RPMI7951 (cell line): ENCODE data around the genes SYT1, MYF6 and LIN7A.

DNA sequence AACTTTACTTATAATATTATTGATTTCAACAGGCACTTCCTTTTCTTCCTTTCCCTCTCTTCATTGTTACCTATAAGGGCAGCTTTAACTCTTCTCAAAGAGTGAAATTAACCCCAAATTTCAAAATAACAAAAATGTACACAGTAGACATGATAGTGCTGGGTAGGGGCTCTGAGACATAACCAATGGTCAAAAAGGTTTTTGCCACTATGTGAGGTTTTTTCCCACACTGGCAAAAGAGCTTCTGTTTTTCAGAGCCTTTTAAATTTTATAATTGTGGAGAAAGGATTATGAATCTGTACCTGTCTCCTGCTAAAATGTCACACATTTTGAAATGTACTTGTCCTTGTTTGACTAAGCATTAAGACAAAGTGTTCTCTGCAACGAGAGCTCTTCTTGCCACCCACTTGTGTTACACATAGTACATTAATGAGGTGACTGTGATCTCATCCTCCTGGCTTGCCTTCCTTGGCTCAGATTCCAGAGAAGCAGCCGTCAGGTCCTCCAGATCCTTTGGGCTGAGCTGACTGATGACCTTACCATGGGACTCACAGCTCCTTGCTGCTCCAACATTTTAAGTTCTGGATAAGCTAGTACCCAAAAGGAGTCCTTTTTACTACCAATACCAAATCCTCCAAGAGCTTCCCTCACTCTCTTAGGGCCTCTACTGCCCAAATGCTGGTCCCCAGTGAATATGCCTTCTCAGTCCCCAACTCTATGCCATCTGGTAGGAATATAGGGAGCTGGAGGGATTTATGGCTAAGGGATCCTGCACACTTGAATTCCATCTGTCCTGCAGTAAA lies 81.5 kb downstream of the BBS10 start:
- RAMPAGE, long total RNA = no peak

DNA sequence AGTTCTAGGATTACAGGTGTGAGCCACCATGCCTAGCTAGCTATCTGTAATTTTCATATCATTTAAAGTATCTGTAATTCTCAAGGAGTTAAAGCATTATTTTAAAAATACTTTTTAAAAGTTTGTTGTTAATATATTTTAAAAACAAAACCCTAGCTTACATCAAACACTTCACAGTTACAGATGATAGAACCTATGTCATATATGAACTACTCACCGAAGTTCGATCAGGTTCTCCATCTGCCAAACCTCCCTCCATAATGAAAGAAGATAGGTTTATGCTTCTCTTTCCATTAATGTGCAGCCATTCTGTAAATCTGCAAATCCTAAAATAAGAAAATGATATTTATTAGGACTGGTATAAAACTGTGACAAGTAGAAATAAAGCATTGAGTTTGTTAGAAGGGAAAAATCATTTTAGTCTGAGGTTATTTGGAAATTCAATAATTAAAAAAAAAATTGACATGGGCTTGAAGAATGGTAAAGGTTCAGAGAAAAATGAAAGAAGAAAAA lies 72.2 kb downstream of the OSBPL8 start:
- RAMPAGE, long total RNA = no peak

GRCh38 chr12:76508610-76508876 lies 51.0 kb downstream of the OSBPL8 start:
- RAMPAGE, long total RNA = no peak

DNA sequence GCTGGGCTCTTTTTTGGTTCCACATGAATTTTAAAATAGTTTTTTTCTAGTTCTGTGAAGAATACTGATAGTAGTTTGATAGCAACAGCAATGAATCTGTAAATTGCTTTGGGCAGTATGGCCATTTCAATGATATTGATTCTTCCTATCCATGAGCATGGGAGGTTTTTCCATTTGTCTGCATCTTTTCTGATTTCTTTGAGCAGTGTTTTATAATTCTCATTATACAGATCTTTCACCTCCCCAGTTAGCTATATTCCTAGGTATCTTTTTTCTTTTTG lies 47.0 kb downstream of the OSBPL8 start:
- RAMPAGE, long total RNA = no peak

DNA sequence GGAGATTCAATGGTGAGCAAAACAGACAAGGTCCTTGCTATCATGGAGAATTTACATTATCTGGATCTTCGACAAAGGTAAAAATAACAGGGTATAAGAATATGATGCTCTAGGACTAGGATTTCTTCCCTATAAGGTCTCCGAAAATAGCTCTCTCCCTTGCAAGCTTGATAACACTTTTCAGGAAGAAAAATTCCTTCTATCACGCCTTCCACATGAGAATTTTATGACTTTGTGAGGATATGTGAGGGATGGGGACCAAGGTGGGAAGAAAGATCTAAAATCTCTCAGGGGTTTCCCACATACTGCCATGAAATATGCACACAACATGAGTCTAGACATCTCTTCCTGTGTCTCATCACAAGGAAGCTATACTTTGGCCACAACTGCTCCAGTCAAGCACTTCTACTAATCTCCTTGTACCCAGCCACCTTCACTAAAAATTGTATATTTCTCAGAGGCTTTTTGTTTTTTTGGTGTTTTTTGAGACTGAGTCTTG lies 3.3 kb downstream of the OSBPL8 start:
- RAMPAGE, long total RNA = no peak

DNA sequence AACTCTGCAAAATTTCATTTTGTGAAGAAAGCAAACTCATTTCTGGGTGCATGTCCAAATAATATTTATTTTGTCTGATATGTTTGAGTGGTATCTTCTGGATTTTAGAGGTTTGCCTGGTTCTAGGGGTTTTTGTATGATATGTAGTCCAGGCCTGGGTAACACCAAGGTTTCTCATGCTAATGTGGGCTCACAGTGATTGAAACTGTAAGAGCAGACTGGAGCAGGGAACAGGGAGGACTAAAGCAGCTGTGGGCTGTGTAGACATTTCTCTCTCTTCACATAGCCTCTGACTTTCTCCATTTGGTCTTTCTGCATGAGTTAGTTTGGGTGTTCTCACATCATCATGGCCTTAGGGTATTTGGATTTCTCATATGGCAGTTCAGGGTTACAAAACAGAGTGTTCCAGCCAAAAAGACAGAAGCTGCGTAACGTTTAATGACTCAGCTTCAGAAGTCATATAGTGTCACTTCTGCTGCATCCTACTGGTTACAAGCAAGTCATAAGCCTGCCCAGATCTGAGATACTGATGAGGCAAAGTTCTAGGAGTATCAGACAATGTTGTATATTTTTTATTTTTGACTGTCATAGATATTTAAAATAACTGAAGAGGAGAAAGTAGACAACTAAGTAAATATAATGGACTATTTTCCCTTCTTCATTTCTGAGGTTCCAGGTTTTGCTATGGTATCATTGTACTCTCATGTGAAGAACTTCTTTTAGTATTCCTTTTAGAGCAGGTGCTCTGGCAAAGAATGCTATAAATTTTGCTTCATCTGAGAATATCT lies 52.0 kb upstream of the OSBPL8 start:
- RAMPAGE, long total RNA = no peak

GRCh38 chr12:77086920-77087119 lies 21.5 kb upstream of the E2F7 start:
- RAMPAGE, long total RNA = no peak

GRCh38 chr12:77238106-77238783 lies 172.9 kb upstream of the E2F7 start:
- RAMPAGE, long total RNA = no peak

DNA sequence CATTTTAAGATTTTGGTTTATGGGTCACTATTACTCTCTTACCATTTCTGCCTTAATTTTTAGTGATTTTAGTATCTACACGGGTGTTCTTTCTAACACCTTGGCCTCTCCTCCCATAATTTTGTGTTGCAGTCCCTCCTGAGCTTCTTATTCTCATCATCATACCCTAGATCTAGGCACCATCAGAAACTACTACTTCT lies 193.0 kb downstream of the NAV3 start:
- RAMPAGE, long total RNA = no peak

DNA sequence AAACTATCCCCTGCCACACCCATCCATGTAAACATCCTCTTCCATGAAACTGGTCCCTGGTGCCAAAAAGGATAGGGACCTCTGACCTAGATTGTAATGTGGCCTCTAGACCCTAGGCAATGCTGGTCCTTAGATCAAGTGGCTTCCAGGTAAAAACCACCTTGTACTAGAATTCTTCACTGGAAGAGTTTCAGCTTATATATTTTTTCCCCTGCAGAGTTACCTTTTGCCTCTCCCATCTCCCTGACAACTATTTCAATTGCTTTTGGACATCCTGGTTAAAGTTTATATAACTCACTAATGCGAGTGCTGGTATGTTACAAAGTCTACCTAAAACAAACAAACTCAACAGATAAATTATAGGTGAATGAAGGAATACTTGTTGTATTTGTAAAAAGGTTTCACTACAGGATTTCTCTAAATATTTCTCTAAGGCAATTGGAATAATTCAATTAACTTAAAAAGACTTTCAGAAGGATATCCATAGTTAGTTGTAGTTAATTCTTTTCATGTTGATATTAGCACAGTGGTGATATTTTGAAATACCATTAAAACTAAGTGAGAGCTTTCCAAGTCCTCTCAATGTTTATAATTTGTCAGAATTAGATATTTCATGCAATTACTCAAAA lies 462.6 kb downstream of the NAV3 start:
- RAMPAGE, long total RNA = no peak

DNA sequence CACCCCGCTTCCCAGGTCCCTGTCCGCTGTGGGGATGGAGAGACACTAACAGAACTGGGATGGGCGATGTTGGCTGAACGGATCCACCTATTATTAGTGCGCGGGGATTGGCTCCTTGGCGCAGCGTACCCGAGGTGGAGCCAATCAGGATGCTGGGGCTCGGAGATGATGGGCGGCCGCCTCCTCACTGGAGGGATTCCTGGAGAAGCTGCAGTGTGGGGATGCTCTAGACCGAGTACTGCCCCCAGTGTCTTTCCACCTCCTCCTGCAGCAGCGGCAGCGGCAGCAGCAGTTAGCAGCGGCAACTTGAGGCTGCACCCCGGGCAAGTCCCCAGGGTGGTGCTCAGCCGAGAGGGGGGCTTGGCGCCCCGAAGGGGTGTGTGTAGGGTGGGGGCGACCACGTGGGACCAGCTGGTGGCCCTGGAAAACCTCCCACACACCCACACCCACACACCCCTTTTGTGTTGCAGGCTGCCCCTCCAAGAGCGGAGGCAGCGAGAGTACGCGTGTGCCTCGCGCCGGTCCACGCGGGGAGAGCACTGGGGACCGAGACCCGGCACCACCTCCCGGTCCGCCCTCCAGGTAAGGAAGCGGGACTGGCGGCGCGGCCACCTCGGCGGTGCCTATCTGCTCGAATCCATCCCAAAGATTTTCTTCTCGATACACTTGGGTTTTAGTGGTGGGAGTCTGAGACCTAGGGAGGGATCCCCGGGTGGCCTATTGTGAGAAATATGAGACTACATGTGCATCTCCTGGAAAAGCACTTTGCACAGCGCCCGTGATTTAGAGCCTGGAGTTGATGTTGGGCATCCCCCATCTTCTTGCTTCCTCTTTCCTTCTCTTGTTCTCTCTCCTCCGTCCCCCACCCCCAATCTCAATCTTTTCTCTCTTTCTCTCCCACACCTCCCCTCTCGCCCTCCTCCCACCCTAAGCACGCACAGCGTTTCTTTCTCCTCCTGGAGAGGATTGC lies at the start of gene SYT1:
SYT1 (plus strand) TSS at position 247 of the 970 bp plus-strand sequence.
- RAMPAGE, long total RNA = no peak

GRCh38 chr12:78936975-78937490 lies 72.5 kb downstream of the SYT1 start:
- RAMPAGE, long total RNA = no peak

- RAMPAGE, long total RNA = no peak
Measured at GRCh38 chr12:79678207-79679019, 12.4 kb downstream of the PAWR start.

DNA sequence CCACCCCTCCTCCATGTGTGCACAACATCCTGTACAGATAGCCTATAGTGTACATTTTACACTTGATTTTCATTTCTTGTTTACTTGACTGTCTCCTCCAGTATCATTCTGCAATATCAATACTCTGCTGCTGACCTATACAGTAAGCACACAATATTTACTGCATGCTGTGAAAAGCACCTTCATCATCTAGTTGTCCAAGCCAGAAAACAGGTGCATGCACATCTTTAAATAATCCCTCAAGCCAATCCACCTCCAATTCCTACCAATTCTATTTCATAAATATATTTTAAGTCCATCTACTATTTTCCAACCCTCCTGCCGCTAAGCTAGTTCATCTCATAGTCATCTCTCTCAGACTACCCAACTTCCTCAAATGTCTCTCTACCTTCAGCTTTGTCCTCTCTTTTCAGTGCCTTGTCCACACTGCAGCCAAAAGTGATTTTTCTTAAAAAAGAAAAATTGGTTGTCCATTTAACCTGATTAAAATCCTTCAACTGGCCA lies 16.5 kb downstream of the PPP1R12A start:
- RAMPAGE, long total RNA = no peak

GRCh38 chr12:80044752-80045215 lies 54.6 kb upstream of the OTOGL start:
- RAMPAGE, long total RNA = no peak

DNA sequence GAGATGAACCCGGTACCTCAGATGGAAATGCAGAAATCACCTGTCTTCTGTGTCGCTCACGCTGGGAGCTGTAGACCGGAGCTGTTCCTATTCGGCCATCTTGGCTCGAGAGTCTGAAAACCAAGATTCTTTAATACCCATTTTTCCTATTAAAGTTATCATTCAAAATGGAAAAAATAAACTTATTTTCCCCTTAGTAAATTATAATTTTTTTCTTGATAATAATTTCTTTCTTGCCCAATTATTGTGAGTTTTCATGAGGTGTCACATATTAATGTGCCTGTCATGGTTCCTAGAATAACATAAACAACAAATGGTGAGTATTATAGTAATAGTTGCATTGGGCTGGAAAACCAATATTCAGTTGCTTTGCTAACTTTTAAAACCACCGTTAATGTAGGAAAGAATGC lies 150.7 kb downstream of the OTOGL start:
- RAMPAGE, long total RNA = no peak

- RAMPAGE, long total RNA = no peak
Measured at GRCh38 chr12:80707445-80708435, at the start of gene MYF6. Gene MYF6 (plus strand): TSS chr12:80707634.

GRCh38 chr12:80937413-80938324 lies at the start of gene LIN7A:
Gene LIN7A (minus strand): TSS chr12:80937934.
- RAMPAGE, long total RNA = no peak

DNA sequence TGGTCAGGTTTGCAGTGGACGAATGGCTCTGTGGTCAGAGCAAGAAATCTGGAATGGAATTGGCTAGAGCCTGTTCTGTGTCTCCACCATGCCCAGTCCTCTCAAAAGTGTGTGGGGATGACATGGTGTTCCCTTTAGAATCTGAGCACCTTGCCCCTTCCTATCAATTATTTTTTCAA lies 1.4 kb downstream of the ACSS3 start:
- RAMPAGE, long total RNA = no peak

DNA sequence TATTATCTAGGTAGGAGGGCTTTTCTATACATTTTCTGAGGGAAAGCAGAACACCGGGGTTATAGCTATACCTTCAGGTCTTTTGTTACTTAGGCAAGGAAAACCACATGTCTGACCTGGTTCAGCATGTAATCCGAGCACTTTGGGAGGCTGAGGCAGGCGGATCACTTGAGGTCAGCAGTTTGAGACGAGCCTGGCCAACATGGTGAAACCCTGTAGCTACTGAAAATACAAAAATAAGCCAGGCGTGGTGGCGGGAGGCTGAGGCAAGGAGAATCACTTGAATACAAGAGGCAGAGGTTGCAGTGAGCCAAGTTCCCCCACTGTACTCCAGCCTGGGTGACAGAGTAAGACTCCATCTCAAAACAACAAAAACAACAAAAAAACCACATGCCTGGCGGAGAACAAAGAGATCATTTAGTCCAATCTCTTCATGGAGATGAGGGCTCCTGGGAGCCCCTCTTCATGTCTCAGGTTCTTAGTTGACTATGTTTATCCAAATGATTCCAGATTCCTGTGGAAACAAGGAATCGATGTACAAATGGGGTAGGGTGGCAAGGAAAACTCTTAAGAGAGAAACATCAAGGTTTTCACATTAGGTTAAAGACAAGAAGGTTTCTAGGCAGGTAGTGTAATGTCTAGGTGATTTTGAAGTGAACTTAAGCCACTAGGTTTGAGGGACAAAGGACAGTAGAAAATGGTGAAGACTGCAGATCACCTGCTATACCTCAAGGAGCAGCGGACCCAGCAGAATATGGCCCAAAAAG lies 177.7 kb downstream of the ACSS3 start:
- RAMPAGE, long total RNA = no peak